SK-N-MC (cell line): Measurements from ENCODE around the genes MACC1, ITGB8, KLHL7 and GPNMB.

DNA sequence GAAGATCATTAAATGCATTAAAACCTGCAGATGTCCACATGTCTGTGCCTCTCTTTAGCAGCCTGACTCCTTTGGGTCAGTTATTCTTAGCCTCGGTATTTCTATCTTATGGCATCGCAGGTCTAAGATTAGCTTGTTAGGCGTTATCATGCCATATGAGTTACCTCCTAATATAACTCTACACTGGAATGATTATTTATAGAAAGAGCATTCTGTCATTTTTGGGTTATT, 10.2 kb downstream of the HDAC9 start:
- RRBS, result no CpG with 5 or more reads among the region's 3 CpGs

- RRBS, result no CpG with 5 or more reads among the region's 3 CpGs
Measured at GRCh38 chr7:18520712-18521241, 25.2 kb downstream of the HDAC9 start.

DNA sequence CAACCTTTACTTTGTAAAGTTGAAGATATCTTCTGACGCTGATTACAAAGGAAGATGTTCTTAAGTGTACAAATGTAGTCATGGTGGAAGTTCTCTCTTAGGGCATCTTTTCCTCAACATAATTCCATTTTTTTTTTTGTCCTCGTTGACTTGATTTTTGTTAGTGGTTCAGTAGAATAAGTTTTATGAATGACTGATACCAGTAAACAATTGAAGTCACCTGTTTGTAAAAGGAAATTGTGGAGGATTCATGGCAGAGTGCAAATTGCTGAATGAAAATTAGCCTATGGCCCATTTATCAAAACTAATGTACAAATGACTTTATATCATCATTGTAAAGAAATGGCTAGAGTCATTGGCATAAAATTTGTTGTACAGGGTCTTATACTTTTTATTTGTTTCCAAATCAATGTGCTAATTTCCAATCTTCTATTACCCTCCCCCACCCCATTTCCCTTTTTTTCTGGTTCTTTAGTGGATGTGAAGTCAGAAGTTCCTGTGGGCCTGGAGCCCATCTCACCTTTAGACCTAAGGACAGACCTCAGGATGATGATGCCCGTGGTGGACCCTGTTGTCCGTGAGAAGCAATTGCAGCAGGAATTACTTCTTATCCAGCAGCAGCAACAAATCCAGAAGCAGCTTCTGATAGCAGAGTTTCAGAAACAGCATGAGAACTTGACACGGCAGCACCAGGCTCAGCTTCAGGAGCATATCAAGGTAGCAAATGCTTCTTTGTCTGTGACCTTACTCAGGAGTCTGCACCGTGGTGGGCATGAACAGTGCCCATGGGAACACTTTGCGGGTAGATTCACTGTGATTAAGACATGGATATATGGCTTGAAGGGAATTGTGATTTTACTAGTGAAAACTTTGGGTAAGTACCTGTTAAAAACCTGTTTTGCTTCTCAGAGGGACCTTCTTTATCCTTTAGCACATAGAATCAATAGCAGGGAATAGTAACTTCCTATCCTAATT, 89.5 kb downstream of the HDAC9 start:
- RRBS, result no CpG with 5 or more reads among the region's 7 CpGs

DNA sequence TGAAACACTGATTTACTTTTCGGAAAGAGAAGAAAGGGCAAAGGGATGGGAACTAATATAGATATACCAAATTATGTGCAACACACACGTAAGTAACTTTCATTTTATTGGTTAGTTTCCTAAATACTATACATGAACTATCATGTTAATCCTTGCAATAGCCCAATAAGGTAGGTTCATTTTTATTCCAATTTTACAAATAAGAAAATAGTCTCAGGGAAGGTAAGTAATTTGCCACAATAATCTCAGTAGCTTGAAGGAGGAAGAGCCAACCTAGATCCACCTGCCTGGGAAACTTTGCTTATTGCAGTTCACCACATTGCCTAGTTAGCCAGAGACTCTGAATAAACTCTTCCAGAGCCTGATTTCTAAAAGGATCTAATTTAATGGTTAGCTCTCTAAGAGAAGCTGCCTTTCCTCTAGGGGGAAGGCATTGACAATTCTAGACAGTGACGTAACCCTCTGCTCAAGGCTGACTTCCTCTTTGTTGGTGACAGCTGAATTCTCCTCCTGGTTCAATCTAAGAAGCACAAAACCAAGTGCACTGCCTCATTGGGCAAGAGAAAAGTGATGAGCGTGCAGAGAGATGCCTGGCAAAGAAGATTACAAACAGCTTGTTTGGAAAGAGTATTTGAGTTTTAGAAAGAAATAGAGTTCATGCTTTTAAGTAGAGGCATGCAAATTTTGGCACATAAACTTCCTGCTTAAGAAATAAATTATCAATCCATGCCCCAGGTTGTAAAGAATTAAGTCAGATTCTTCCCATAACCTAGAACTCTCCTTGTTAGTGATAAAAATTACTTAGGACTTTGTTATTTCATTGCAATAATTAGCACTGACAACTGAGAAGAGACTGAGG, 102.8 kb downstream of the MACC1 start:
- RRBS, result no CpG with 5 or more reads among the region's 4 CpGs

- RRBS, result no CpG with 5 or more reads among the region's 4 CpGs
Measured at GRCh38 chr7:20141620-20142098, 75.5 kb downstream of the MACC1 start.

GRCh38 chr7:20217160-20218032, at the start of gene MACC1:
TSS of gene MACC1 (minus strand) at chr7:20217384.
- RRBS, result no CpG with 5 or more reads among the region's 6 CpGs

GRCh38 chr7:20238691-20239151, 21.5 kb upstream of the MACC1 start:
- RRBS, result no CpG with 5 or more reads among the region's 8 CpGs

DNA sequence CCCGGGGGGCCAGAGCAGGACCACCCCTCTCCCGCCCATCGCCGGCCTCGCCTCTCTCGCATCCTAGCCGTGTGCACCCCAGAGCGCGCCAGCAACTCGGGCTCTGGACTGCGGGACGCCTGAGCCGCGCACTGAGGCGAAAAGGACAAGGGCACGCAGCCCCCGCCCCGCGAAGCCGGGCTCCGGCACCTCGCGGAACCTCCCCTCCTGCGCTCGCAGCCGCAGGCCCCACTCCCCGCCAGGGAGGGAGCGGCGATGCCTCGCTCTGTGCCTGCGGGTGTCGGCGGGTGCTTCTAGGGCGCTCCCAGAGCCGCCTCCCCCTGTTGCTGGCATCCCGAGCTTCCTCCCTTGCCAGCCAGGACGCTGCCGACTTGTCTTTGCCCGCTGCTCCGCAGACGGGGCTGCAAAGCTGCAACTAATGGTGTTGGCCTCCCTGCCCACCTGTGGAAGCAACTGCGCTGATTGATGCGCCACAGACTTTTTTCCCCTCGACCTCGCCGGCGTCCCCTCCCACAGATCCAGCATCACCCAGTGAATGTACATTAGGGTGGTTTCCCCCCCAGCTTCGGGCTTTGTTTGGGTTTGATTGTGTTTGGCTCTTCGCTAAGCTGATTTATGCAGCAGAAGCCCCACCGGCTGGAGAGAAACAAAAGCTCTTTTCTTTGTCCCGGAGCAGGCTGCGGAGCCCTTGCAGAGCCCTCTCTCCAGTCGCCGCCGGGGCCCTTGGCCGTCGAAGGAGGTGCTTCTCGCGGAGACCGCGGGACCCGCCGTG, at the start of gene ITGB8:
Gene ITGB8 (plus strand): TSS at position 81 of the 772 bp plus-strand sequence.
- RRBS, result 13% methylated on average over 17 of the region's 63 CpGs

GRCh38 chr7:20361231-20362142, 30.8 kb downstream of the ITGB8 start:
- RRBS, result no CpG with 5 or more reads among the region's 2 CpGs

GRCh38 chr7:20402227-20402620, 71.5 kb downstream of the ITGB8 start:
- RRBS, result no CpG with 5 or more reads among the region's 1 CpG

- RRBS, result no CpG with 5 or more reads among the region's 1 CpG
Measured at GRCh38 chr7:21352899-21353376, 74.9 kb upstream of the SP4 start.

DNA sequence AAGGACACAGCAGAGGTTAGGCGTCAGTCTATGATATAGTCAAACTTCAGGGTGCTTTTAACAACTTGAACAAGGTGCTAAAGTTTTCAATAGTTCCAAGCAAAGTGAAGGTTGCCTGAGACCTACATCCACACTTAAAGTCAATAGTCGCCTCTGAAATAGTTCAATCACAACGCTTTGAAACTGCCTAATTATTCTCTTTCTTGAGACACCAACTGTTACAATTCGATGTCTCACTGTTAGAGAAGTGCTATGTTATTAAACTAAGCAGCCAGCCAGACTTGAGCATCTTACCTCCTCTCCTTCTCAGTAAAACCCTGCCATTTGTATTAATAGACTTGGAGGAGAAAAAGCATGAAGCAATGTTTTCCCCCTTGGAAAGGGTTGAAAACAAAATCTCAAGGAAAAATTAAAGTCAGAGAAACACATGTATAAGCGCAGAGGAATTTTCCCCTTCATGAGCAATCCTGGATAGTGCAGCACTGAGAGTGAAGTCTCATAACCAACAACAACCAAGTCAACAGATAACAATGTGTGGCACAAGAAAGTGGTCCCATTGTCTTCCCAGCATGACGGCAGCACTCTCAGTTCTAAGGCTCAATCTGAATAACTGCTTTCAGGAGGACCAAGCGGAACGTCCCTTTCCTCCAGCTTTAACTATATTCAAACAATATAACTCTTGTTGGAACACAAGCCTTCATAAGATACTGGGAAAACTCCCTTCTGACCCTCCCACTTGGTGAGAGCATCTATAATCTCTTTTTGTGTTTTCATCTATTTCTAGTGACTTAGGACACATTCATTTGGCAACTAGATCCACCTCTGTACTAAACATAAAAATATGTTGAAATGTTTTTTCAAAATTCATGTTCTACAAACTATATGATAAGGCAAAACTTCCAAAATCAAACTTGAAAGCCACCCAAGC, 138.0 kb downstream of the RAPGEF5 start:
- RRBS, result no CpG with 5 or more reads among the region's 8 CpGs

DNA sequence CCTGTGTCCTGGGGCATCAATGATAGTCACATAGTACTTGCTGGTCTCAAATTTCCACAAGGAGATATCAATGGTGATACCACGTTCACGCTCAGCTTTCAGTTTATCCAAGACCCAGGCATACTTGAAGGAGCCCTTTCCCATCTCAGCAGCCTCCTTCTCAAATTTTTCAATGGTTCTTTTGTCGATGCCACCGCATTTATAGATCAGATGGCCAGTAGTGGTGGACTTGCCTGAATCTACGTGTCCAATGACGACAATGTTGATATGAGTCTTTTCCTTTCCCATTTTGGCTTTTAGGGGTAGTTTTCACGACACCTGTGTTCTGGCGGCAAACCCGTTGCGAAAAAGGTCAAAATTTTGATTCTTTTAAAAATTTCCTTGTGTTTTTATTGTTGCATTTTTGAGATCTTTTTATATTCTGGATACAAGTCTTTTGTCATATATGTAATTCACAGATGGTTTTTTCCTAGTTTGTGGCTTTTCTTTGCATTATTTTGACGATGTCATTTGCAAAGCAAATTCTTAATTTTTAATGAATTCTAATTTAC, 11.8 kb upstream of the STEAP1B start:
- RRBS, result no CpG with 5 or more reads among the region's 11 CpGs

DNA sequence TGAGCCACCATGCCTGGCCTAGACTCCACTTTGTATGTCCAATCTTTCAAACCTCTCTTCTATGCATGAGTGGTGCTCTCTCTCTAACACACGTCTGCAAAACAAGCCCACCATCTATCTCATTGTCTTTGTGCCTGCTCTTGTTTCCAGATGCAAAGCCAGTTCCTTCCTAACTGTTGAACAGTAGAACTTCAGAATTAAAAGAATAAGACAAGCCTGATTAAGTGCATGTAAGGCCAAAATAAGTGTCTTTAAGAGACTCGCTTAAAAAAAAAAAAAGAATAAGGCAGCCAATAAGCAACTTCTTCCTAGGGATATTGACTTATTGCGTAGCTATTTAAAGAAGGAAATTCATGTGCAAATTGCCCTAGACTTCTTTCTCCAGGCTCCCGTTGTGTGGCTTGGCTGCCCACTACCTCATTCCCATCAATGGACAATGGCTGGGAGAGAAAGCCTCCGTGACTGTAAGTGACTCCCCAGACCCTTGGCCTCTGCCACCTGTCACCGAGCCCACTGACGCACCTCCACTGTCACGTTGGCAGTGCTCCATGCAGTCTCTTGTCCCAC, 89.4 kb upstream of the STEAP1B start:
- RRBS, result no CpG with 5 or more reads among the region's 8 CpGs

DNA sequence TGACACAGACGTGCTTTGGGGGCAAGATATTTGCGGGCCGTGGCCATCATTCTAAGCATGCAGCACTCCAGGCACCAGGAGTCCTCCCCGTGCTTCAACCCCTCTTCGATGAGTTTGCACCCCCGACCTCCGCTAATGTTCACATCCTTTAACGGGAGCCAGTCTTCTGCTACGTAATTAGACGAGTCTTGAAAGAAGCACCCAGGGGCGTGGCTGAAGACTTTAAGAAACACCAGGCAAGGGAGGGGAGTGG, 30.9 kb upstream of the TOMM7 start:
- RRBS, result no CpG with 5 or more reads among the region's 11 CpGs

GRCh38 chr7:22858829-22859587, 36.4 kb upstream of the TOMM7 start:
- RRBS, result no CpG with 5 or more reads among the region's 7 CpGs

DNA sequence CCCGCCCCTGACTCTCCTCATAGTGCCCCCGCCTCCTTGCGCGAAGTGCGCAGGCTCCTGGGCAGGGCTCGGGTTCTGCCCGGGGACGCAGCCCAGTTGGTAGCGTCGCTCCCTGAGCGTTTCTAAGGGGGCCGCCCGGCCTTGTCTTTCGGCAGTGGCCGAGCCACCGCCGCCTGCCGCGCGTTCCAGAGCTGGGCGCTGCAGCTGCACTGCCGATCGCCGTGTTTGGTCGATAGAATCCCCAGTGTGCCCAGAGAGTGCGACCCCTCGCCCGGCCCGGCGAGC, at the start of gene KLHL7:
Gene KLHL7 (plus strand): TSS at position 71 of the 285 bp plus-strand sequence.
- RRBS, result under 1% methylated on average over 7 of the region's 30 CpGs

GRCh38 chr7:23205626-23206881, 24.2 kb downstream of the NUP42 start:
- RRBS, result 95% methylated on average over 23 of the region's 79 CpGs

DNA sequence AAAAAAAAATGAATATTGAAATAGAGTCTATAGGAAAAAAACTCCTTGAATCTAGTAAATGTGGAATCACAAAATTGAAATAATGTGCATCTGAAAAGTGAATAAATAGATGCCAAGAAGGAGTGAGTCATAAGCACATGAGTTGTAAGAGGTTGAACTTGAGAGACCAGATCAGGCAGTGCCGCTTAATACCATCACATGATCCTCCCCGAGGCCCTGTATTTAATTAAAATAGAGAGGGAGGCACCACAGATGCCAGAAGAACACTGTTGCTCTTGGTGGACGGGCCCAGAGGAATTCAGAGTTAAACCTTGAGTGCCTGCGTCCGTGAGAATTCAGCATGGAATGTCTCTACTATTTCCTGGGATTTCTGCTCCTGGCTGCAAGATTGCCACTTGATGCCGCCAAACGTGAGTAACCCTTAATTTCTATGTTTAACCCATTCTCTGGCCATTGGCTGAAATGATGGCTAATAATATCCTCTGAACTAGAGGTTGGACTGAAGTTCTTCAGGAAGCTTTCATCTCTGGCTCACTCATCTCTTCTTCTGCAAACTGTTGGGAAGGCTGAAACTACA, at the start of gene GPNMB:
Gene GPNMB (plus strand): TSS at position 258 of the 577 bp plus-strand sequence.
- RRBS, result no CpG with 5 or more reads among the region's 7 CpGs